Measurements from ENCODE around the genes FRMPD4, MAGEB17 and TXLNG.

- RRBS = no CpG with 5 or more reads among the region's 4 CpGs
These were observed 10.1 kb downstream of the MSL3 start for GRCh38 chrX:11768059-11768633.

- RRBS = 6% methylated on average over 14 of the region's 40 CpGs
These were observed at the start of gene FRMPD4 for GRCh38 chrX:12137608-12138533. Gene FRMPD4 (plus strand): TSS chrX:12138473.

- RRBS = no CpG with 5 or more reads among the region's 4 CpGs
These were observed 27.7 kb upstream of the TMSB4X start for GRCh38 chrX:12947121-12947626.

GRCh38 chrX:12968116-12968845 lies 6.6 kb upstream of the TMSB4X start:
- RRBS = no CpG with 5 or more reads among the region's 12 CpGs

DNA sequence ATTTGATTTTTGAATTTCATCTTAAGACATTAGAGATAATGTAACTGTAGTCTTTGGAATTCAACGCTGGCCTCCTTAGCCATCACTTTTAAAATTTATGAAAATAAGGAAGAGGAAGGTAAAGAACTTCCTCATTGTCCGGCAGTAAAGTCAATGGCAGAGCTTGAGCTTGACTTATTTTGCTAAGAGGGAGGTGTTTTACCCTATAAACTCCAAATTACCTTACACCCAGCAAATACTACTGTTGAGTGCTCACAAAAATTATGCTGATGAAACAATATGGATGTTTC lies 733 bp upstream of the TMSB4X start:
- RRBS = no CpG with 5 or more reads among the region's 2 CpGs

DNA sequence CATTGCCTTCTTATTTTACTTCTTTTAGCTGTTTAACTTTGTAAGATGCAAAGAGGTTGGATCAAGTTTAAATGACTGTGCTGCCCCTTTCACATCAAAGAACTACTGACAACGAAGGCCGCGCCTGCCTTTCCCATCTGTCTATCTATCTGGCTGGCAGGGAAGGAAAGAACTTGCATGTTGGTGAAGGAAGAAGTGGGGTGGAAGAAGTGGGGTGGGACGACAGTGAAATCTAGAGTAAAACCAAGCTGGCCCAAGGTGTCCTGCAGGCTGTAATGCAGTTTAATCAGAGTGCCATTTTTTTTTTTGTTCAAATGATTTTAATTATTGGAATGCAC lies 1.9 kb downstream of the TMSB4X start:
- RRBS = no CpG with 5 or more reads among the region's 4 CpGs

- RRBS = no CpG with 5 or more reads among the region's 6 CpGs
These were observed 27.8 kb downstream of the FAM9C start for GRCh38 chrX:13016631-13017097.

- RRBS = no CpG with 5 or more reads among the region's 2 CpGs
These were observed 7.0 kb upstream of the TCEANC start for GRCh38 chrX:13646060-13646259.

DNA sequence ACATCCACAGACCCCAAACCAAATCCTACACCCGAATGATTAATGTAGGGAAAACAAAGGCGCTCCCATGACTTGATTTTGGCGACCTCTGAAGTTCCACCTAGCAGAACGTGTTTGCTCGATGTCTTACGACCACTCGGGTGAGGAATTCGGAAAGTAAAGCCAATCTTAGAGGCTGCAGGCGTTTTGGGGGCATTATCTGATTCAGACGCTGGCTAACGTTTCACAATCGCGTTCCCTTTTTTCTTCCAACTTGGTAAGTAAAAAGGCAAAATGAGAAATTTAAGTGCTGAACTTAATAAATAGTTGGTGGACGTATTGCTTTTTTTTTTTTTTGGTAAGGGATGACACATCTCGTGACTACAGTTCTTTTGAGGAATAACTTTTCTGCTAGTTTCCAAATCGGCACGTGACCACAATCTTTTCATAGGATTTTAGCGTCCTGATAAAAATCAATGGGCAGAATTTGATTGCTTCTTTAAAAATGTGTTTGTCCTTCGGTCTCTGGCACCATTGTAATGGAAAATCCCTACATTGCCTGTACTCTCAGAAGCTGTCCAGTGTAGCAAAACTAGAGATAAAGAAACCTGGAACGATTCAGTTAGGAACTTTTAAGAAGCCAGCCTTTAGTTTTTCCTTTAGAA lies 839 bp downstream of the RAB9A start:
- RRBS = no CpG with 5 or more reads among the region's 20 CpGs

DNA sequence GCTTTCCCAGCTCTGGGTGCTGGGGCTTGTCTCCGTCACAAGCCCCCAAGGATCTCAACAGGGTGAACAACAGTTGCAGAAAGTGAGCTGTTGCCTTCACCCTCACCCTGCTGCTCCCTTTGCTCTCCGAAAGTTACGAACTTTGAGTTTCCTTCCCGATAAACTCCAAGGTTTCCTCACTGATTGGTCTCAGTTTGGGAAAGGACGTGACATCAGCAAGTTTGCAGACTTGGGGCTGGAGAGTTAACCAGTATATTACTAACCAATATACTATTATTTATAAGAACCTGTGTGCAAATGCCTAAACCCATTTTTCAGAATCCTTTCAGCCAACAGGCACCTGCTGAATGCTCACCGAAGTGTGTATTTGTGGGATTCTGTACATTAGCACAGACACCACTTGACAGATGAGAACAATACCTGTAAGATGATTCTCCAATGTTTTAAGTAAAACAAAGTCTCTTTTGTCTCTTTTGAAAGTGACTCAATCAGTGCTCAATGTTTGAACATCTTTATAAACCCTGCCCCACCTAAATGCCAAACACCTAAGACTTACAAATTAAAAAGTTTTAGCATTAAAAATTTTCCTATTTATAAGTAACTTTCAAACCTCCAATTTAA lies 897 bp downstream of the ASB9 start:
- RRBS = no CpG with 5 or more reads among the region's 6 CpGs

- RRBS = no CpG with 5 or more reads among the region's 1 CpG
These were observed 1.8 kb upstream of the PIGA start for GRCh38 chrX:15337136-15337492.

- RRBS = no CpG with 5 or more reads among the region's 10 CpGs
These were observed 1.3 kb upstream of the AP1S2 start for GRCh38 chrX:15855781-15856456.

GRCh38 chrX:15911534-15911984 lies 56.9 kb upstream of the AP1S2 start:
- RRBS = no CpG with 5 or more reads among the region's 2 CpGs

DNA sequence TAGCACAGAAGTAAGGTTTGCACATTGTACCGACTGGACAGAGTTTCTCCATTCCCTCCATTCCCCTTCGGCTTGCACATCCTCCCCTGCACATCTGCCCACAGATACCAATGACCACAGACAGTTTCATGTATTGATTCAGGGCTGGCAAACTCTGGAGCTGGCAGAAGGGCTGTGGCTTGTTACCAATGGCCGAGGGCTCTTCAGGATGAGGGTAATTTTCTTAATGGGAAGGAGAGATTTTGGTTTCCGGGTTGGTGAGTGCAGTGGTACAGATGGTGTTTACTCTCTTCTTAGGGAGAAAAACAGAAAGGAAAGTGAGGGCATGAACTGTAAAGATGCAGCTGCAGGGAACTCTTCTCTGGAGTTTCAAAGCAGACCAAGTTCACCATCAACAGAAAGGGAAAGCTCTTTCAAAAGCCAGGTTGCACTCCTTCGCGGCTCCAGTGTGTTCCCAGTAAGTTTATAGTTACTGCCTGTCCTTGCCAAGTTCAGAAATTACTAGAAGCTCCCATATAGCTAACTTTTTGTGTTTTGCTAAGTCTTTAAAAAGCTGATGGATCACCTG lies 2.4 kb downstream of the GRPR start:
- RRBS = no CpG with 5 or more reads among the region's 6 CpGs

- RRBS = no CpG with 5 or more reads among the region's 6 CpGs
These were observed at the start of gene MAGEB17 for GRCh38 chrX:16167195-16167628. Gene MAGEB17 (plus strand): TSS chrX:16167481.

DNA sequence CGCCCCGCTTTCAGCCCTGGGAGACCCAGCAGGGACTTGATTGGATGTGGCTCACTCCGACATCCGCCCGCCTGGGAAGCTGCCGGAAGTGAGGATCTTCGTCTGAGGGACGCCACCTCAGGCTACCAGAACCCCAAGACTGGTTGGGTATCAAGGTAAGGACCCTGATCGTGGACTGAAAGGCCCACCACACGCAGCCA lies 248 bp downstream of the MAGEB17 start:
- RRBS = no CpG with 5 or more reads among the region's 10 CpGs

GRCh38 chrX:16761421-16762442 lies 24.5 kb upstream of the TXLNG start:
- RRBS = no CpG with 5 or more reads among the region's 7 CpGs

DNA sequence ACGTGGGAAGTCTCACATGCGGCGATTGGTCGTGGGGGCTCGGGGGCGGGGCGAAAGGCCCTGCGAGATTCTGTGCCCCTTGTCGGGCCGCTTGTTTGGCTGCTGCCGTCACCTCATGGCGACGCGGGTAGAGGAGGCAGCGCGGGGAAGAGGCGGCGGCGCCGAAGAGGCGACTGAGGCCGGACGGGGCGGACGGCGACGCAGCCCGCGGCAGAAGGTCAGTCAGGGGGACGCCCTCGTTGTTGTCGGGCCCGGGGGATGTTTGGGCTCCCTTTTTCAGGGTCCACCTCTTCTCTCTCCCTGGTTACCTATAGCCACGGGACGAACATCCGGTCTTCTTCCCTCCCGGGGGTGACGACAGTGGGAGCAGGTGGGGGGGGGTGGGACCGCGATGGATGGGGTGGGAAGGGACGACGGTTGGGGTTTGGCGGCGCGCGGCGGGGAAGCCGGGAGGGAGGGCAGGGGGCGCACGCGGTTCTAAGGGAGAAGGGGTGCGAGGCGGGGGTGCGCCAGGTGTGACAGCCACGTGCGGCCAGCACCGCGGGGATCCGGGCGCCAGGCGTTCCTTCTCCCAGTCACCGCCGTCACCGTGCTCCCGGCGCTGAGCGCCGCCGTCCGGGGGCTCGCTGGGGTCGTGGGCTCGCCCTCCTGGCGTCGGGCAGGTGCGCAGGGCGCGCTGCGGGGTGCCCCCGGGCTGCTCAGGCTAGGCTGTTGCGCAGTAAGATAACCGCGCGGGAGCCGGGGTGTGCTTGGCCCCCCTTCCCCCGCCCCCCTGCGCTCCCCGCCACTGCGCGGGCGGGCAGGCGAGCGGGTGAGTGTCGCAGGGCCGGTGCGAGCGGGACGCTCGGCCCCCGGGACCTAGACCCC lies at the start of gene TXLNG:
Gene TXLNG (plus strand): TSS at position 94 of the 867 bp plus-strand sequence.
- RRBS = 1% methylated on average over 53 of the region's 100 CpGs

- RRBS = no CpG with 5 or more reads among the region's 8 CpGs
These were observed 16.2 kb upstream of the REPS2 start for GRCh38 chrX:16930237-16930727.